Zone of skin (tissue), 1 donor: ENCODE data around the gene FCN1.

- RRBS = no CpG with 5 or more reads among the region's 23 CpGs
Observed at GRCh38 chr9:134690789-134691435, 49.3 kb downstream of the COL5A1 start.

DNA sequence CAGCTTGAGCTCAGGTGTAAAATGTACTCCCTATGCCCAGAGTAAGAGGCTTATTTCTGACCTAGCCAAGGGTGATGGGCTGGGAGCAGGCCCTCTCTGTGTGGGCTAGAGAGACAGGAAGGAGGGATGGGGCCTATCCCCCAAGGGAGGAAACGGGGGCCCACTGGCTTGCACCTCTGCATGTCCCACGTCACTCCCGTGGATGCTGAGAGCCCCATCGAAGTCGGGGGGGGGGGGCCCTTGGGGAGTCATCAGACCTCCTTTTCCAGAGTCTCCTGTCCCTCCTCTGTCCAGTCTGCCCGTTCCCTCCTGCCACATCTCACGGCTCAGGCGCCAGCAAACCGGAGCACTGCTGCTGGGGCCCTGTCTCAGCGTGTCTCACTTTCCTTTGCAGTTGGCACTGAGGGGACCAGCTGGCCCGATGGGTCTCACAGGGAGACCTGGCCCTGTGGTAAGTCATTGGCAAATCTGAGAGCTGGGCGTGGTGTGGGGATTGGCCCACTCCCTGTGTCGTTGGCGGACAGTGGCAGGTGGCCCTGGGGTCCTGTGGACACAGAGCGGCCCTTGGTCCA lies 110.7 kb downstream of the COL5A1 start:
- RRBS = no CpG with 5 or more reads among the region's 15 CpGs

DNA sequence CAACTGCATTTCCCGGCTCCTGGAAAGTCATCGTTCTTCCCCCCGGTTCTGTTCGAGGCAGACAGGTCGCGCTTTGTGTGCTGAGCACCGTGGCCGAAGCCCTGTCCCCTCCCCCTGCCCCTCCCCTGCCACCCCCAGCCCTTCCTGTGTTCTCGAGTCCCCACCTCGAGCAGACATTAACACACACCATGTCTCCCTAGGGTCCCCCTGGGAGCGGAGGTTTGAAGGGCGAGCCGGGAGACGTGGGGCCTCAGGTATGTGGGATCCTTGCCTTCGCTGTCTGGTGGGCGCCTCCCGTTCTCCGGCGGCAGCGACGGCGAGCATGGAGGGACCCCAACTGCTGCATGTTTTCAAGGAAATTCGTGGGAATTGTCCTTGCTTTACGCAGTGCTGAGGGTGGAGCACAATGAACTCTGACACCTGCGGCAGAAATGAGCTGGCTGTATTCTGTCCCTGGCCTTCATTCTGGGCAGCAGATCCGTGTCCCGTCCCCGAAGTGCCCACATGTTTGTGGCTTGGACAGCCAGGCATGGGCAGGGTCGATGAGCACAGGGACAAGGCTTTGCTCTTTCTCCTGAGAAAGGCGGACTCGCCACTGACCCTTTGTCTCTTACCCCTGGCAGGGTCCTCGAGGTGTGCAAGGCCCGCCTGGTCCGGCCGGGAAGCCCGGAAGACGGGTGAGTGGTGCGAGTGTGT lies 112.2 kb downstream of the COL5A1 start:
- RRBS = 92% methylated on average over 7 of the region's 38 CpGs

GRCh38 chr9:134827708-134828883 lies 52.5 kb upstream of the FCN2 start:
- RRBS = 95% methylated on average over 4 of the region's 33 CpGs

- RRBS = 85% methylated on average over 3 of the region's 34 CpGs
Observed at GRCh38 chr9:134834589-134835412, 45.8 kb upstream of the FCN2 start.

DNA sequence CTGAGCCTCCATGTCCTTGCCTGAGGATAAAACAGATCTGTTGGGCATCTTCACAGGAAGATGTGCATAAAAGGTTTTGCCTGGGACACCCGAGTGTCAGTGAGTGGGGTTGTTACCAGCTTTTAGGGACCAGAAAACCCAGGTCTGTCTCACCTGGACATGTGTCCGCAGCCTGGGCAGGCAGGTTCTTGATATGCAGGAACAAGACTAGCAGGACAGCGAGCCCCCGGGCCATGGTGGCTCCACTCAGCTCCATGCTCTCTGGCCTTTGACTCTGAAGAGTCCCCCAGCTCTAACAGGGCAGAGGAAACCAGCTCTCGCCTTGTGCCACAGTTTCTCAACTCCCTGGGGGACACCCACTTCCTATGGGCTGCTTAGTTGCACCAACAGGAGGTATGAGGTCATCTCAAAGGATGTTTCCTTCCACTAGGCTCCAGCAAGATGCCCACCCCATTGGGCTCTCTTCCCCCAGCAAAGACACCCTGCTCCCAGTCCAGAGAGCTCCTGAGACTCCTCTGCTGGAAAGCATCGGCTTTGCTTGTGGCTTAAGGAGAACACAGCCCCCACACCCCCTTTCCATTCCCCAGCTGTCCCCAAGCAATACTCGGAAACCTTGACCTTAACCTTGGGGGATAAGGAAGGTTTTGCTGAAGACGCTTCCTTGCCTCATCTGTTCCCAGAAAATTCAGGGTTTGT lies at the start of gene FCN1:
TSS of gene FCN1 (minus strand) at position 297 of the 696 bp plus-strand sequence.
- RRBS = no CpG with 5 or more reads among the region's 8 CpGs

DNA sequence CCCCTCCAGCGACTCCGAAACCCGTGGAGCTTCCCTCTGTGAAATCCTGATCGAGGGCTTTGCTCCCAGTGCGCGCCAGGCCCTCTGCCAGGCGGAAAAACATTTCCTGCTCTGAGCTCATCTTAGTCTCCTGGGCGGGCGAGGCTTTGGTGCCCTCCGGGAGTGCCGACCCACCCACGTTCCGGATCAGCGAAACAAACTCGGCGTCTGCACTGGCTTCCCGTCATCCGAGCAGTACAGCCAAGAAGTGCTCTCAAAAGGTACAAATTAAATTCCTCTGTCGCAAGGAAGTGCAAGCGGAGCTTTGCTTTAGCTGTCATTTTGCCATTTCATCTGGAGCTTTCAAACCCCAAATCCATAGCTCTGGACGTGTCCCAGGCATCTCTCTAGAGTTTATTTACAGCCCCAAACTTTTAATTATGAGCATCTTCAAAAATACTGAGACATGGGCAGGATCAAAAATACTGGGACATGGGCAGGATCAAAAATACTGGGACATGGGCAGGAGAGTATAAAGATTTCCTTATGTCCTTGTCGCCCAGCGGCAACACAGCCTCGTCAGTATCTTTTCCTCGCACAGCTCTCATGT lies 75.3 kb upstream of the FCN1 start:
- RRBS = no CpG with 5 or more reads among the region's 25 CpGs

- RRBS = 10% methylated on average over 12 of the region's 29 CpGs
Observed at GRCh38 chr9:135134074-135134793, 46.8 kb downstream of the OLFM1 start.

- RRBS = 62% methylated on average over 2 of the region's 21 CpGs
Observed at GRCh38 chr9:135255262-135255989, 168.0 kb downstream of the OLFM1 start.

- RRBS = 58% methylated on average over 4 of the region's 10 CpGs
Observed at GRCh38 chr9:135339943-135340300, 139.7 kb upstream of the PPP1R26 start.

DNA sequence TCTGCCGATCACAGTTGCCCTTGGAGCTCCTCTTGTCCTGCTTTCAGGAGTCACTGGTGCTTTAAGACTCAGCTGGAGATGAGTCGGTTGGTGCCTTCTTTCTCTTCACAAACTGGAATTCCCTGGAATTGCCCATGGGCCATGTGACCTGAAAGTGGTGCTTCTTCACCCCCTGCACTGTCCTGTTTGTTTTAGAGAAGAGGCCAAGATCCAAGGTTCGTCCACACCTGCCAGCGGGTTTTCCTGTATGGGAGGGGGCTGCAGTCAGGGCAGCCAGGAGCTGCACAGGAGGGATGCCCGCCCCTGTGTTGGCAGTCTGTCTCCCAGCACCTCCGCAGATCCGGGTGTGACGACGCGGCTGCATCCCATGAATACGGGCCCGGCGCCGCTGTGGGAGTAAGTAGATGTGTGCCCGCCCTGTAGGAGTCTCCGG lies 8.6 kb downstream of the PIERCE1 start:
- RRBS = 74% methylated on average over 10 of the region's 16 CpGs

GRCh38 chr9:135857107-135857742 lies 50.1 kb downstream of the CAMSAP1 start:
- RRBS = no CpG with 5 or more reads among the region's 4 CpGs

DNA sequence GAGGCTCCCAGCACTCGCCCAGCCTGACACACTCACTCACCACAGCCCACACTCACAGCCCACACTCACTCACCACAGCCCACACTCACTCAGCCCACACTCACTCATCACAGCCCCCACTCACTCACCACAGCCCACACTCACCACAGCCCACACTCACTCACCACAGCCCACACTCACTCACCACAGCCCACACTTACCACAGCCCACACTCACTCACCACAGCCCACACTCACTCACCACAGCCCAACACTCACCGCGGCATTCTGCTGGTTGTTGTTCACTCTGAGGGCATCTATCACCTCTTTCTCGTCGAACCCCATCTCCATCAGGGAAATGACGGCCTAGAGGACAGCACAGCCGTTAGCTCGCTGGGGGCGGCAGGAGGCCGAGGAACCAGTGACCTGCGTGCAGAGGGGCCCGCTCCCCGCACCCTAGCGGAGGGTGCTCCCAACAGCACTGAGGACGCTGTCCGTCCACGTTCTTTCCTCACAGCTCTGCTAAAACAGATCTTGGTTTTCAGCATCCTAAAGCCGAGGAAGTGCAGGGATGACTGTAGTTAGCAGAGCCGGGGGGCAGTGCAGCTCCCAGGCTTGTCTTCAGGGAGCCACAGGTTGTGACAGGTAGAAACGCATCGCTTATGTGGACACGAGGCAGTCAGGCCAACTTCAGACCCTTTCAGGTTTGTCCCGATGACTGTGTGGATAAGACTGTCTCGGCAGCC lies 21.6 kb downstream of the UBAC1 start:
- RRBS = no CpG with 5 or more reads among the region's 24 CpGs

- RRBS = 100% methylated on average over 1 of the region's 23 CpGs
Observed at GRCh38 chr9:135946810-135947487, 14.2 kb downstream of the UBAC1 start.

DNA sequence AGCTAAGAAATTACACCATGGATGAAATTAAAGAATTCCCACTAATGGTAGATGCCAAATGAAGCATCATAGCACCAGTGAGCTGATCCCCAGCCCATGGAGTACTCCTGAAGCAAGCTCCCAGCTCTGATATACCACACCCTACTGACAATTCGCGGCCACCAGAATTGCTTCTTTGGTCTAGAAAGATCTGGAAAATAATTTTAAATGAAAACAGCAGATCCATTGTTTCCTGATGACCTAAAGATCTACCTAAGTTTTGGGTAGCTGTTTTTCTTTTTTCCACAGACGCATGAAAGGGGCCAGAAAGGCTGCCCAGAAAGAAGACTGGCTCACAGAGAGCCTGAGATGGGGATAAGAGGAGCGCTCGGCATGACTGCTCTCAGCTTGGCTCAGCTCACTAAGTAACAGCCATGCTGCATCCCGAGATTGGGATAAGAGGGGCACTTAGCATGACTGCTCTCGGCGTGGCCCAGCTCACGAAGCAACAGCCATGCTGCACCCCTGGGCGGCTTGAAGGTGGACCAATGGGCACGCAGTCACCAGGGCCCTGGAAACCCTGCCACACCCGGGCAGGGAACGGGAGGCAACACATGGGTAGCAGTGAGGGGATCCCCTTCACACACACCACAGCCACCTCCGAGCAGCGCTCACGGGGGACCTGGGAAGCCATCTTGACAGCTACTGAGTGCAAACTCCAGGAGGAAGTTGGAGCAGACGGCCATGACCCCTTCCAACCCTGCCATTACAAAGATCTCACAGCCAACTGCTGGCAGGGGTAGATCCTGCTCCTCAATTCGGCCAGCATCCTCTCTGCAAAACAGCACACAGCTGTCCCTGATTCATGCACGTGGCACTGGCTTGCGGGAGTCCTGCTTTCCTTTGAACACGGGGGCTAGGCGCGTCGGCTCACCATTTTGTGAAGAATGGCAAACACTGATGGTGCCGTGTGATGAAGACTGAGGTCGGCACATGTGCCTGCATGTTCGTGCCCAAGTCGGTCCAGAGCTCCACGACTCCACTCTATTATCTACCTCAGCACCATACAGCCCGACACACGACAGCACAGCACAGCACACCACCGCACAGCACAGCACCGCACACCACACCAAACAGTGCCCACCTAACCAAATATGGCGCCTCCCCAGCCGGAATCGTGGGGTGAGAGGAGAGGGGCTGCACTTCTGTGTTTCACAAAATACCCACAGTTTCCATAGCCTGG lies 5.2 kb downstream of the UBAC1 start:
- RRBS = no CpG with 5 or more reads among the region's 36 CpGs

GRCh38 chr9:135989885-135990395 lies 28.8 kb upstream of the UBAC1 start:
- RRBS = 6% methylated on average over 18 of the region's 28 CpGs

GRCh38 chr9:135992505-135993500 lies 31.6 kb upstream of the UBAC1 start:
- RRBS = 10% methylated on average over 10 of the region's 35 CpGs

DNA sequence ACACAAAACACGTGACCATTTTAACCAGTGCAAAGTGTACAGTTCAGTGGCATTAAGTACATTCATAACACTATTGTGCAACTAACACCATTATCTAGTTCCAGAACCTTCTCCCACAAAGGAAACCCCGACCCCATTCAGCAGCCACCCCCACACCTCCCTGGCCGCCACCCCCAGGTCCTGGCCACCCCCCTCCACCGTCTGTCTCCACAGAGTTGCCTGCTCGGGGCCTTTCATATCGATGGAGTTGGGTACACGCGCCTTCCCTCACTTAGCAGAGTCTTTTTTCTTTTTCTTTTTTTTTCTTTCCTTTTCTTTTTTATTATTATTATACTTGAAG lies 33.7 kb upstream of the UBAC1 start:
- RRBS = no CpG with 5 or more reads among the region's 8 CpGs

DNA sequence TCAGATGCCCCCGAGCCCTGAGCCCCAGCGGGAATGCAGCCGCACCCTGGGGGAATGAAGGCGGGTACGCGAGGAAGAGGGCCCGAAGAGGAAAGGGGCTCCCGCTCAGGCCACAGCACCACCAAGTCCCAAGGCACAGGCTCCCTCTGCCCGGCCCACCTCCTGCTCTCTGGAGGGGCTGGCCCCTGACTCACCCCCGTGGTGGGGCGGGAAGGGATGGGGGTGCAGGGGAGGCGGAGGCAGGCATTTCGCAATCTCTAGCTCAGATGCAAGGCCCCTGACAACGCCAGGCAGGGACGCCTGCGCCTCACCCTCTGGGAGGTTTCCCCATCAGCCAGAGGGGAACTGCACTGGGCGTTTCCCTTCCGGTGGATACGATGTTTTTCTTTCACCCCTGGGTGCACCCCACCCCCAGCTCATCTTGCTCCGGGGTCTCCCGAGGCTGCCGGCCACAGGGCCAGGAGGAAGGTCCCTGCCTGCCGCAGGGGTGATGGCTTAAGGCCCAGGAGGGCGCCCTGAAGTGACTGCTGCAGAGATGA lies 49.0 kb downstream of the NACC2 start:
- RRBS = no CpG with 5 or more reads among the region's 24 CpGs

GRCh38 chr9:136225767-136226489 lies 19.7 kb downstream of the QSOX2 start:
- RRBS = no CpG with 5 or more reads among the region's 25 CpGs